ENCODE data around the genes PWP1, PRDM4 and SELPLG.

DNA sequence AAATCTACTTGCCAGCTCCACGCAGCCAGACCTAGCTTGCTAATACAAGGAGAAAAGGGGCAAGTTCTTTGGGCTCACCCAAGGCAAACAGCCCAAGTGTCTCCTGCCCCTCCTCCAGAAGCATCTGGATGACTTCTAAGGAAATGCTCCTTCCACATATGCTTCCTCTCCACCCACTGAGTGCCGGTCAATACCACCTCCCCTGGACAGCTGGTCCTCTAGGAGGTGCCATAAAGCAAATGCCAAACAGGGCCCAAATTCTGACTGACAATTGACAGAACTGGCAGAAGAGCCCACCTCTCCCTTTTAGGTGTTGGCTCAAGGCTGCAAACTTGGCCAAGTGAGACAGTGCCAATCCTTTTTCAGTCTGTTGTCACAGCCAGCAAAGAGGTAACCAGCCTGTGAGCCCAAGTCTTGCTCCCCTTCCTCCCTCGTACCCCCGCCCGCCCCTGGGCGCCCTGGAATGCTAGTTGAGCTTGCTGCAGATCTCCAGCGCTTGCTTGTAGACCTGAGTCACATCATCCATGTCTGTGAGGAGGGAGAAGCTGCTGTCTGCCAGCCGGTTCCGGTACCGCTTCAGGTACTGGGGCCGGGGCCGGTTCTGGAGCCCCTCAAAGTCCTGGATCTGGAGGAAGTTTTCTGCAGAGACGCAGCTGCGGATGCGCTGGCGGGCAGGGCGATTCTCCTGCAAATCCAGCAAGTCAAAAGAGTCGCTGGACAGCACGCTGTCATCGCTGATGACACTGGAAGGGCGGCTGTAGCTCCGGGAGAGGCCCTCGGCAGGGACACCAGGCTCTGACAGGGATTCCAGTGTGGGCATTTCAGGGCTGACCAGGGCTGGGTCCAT lies 72.2 kb downstream of the NUAK1 start:
- PRO-cap = no peak
CAGE:
- cytosol, long polyA minus RNA = start-site peak on the minus strand centred at position 139 of the sequence, 64 bp wide, 10 reads
- cytosol, long polyA plus RNA = no peak
- long polyA plus RNA = no peak
- nucleus, long polyA minus RNA = no peak
- nucleus, long polyA plus RNA = no peak

DNA sequence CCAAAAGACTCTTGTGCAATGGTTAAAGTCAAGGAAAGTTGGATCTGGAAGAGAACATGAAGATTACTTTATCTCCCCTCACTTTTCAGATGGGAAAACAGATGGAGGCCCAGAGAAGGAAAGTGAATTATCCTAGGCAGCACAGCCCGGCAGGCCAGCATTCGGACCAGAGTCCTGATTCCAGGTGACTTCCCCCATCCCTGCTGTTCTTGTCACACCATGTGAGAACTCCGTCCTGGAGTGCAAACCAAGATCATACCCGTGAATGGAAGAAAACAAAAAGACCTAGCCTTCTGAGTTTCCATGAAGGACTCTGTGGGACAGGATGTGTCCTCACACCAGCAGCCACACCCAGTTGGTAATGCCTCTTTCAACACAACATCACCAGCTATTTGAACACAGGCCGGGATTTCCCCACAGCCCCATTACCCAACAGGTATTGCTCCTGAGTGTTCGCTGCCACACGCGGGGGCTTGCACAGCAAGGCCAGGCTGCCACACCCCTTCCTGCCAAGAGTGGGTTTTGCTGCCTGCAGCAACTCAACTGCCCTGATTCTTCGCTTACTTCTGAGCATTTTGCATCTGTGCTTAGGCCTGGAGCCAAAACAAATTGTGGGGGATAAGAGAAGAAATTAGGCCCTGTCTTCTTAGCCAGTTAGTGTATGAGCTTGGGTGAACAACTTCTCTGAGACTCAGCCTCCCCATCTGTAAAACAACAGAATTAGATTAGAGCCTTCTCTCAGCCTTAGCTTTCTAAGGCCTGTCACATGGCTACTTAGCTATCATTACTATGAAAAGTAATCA lies 20.3 kb downstream of the CKAP4 start:
- PRO-cap = no peak
CAGE:
- cytosol, long polyA minus RNA = no peak
- cytosol, long polyA plus RNA = no peak
- long polyA plus RNA = no peak
- nucleus, long polyA minus RNA = no peak
- nucleus, long polyA plus RNA = no peak

DNA sequence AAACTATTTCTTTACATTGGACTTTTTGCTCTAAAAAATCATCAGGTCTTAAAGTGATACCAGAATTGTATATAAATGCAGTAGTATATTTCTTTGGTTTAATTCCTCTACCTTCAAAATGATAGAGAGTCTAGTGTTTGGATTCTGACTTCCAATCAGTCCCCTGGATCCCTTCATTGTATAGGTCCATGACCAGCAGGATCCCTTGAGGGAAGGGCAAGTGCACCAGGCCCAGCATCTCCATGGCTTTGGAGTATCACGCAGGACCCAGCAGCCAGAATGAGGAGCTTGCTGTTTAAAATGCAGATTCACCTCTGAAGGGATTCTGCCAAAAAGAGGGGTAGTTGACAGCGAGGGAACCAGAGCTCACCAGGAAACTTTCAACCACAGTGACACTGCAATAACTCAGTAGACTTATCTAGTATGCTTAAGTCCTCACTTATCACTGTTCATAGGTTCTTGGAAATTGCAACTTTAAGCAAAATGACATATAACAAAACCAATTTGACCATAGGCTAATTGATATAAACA lies 21.2 kb upstream of the CKAP4 start:
- PRO-cap = no peak
CAGE:
- cytosol, long polyA minus RNA = no peak
- cytosol, long polyA plus RNA = no peak
- long polyA plus RNA = no peak
- nucleus, long polyA minus RNA = no peak
- nucleus, long polyA plus RNA = no peak

DNA sequence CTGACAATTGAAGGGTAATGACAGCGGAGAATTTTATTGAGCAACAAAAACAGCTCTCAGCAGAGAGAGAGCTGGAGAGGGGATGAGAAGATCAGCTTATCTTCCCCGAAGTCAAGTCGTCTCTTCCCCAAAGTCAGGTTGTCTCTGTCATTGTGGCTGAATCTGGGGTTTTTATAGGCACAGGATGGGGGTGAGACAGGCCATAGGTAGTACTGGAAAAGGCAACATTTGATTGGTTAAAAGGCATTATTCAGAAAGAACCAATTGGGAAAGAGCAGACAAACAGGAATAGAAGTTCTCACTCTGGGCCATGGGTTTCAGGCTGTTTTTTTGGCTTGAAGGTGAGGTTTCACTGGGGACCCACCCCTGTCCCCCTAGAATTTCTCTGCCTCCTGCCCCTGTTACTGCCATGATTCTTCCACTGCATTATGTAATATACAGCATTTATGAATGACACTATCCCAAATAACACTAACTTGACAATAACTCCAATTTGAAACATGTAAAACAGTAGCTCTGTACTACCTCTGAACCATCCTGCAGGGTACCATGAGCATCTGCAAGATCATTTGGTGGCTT lies 23.0 kb upstream of the TCP11L2 start:
- PRO-cap = no peak
CAGE:
- cytosol, long polyA minus RNA = no peak
- cytosol, long polyA plus RNA = no peak
- long polyA plus RNA = no peak
- nucleus, long polyA minus RNA = no peak
- nucleus, long polyA plus RNA = no peak

DNA sequence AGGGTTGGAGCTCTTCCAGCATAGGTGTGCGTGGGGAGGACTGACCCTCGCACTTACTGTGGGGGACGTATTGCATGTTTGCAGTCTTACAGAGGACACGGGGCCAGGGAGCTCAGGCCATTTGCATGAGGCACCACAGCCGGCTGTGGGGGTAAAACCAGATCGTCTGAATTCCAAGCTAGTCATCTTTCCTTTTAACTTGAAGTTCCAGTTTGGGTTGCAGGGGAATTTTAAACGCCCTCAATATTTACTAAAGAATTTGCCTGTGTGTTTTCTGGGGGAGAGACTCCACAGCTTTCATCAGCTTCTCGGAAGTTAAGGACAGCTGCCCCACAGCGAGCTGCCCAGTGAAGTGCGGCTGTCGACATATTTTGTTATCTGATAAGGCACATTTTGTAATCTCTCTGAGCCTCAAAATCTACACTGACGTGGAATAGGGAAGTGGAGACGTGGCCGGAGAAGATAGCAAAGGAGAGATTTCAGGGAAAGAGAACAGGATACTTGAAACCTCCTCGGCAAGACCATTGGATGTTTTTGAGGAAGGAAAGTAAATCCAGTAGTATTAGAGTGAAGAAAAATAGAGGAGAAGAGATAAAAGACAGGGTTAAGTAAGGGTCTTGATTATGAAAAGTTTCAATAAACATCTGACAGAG lies 777 bp downstream of the POLR3B start:
- PRO-cap = bidirectional peak, plus-strand start at position 468 of the sequence, minus-strand start at position 347 of the sequence
CAGE:
- cytosol, long polyA minus RNA = no peak
- cytosol, long polyA plus RNA = no peak
- long polyA plus RNA = no peak
- nucleus, long polyA minus RNA = no peak
- nucleus, long polyA plus RNA = no peak

DNA sequence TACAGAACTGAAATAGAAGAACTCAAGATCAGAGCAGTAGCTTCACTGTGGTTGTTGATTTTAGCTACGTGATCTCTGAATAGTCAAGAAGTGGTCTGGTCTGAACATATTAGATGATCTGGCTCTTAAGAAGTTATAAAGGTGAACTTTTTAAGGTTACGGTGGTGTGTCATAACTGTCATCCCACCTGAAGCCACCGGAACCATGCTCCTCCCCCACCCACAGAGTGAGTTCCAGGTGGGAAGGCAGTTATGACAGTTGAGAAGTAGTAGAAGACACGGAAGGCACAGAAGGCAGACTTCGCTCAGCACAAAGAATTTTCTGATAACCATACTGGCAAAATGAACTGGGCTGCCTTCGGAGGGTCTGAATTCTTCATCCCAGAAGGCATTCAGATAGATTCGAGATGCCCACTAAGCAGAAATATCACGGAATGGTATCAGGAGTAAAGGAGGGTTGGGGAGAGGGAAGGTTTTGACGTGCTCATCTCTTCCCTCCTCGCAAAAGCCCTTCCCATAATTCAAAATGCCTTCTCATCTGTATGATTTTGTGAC lies 89.9 kb upstream of the RIC8B start:
- PRO-cap = no peak
CAGE:
- cytosol, long polyA minus RNA = no peak
- cytosol, long polyA plus RNA = no peak
- long polyA plus RNA = no peak
- nucleus, long polyA minus RNA = no peak
- nucleus, long polyA plus RNA = no peak

GRCh38 chr12:106773162-106773840 lies 1.2 kb upstream of the RIC8B start:
- PRO-cap = no peak
CAGE:
- cytosol, long polyA minus RNA = no peak
- cytosol, long polyA plus RNA = no peak
- long polyA plus RNA = no peak
- nucleus, long polyA minus RNA = no peak
- nucleus, long polyA plus RNA = no peak

- PRO-cap = unidirectional peak, minus-strand start at chr12:107318731
CAGE:
- cytosol, long polyA minus RNA = no peak
- cytosol, long polyA plus RNA = no peak
- long polyA plus RNA = no peak
- nucleus, long polyA minus RNA = no peak
- nucleus, long polyA plus RNA = no peak
These were observed 437 bp downstream of the ABTB3 start for GRCh38 chr12:107318636-107319106.

- PRO-cap = no peak
CAGE:
- cytosol, long polyA minus RNA = no peak
- cytosol, long polyA plus RNA = no peak
- long polyA plus RNA = no peak
- nucleus, long polyA minus RNA = no peak
- nucleus, long polyA plus RNA = no peak
These were observed 30.7 kb downstream of the ABTB3 start for GRCh38 chr12:107348938-107349337.

GRCh38 chr12:107685379-107686457 lies at the start of gene PWP1:
PWP1 (plus strand) TSS chr12:107685799.
- PRO-cap = bidirectional peak, plus-strand start at chr12:107685810, minus-strand start at chr12:107685719; bidirectional peak, plus-strand start at chr12:107686063, minus-strand start at chr12:107686036
CAGE:
- cytosol, long polyA minus RNA = start-site peak on the plus strand at chr12:107685798-107685850, 85 reads
- cytosol, long polyA plus RNA = start-site peak on the plus strand at chr12:107685769-107685820, 363 and 543 reads in 2 replicates
- long polyA plus RNA = start-site peak on the plus strand at chr12:107685797-107685895, 551 and 462 reads in 2 replicates
- nucleus, long polyA minus RNA = start-site peak on the plus strand at chr12:107685795-107685893, 724 reads
- nucleus, long polyA plus RNA = start-site peak on the plus strand at chr12:107685793-107685830, 240 and 344 reads in 2 replicates

DNA sequence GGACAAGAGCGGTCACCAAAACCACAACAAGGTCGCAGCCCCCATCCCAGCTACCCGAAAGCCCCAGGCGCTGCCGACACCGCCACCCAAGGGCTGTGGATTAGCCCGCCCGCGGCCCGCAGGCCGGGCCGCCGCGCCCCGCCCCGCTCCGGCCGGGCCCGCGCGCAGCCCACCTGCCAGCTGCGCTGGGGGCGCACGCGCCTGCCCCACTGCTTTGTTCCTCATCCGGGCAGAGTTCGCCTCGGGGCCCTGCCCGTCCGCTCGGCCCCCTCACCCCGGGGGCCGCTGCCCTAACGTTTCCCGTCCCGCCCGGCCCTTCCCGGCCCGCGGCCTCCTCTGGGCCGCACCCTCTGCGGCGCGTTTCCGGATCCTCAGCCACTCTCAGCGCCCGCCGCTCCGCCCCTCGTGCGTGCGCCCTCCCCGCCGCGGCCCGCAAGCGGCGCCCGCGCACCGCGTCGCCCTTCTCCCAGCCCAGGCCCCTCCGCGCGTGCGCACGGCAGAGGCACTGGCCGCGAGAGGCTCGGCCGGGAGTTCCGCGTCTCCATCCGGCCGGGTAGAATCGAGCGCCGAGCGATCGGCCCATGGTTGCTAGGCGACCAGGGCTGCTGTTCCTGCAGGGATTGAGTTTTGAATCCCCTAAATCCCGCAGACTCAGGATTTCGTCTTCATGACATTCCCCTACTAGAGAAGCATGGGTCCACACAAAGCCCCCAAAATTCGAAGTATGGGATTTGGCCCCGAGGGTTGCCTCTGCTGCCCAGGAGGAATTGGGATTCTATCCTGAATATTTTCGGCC lies at the start of gene PRDM4:
TSS of gene PRDM4 (minus strand) at position 354 of the 796 bp plus-strand sequence.
- PRO-cap = bidirectional peak, plus-strand start at position 232 of the sequence, minus-strand start at position 354 of the sequence
CAGE:
- cytosol, long polyA minus RNA = start-site peak on the minus strand centred at position 387 of the sequence, 178 bp wide, 26 reads
- cytosol, long polyA plus RNA = no peak
- long polyA plus RNA = no peak
- nucleus, long polyA minus RNA = no peak
- nucleus, long polyA plus RNA = start-site peak on the minus strand centred at position 313 of the sequence, 53 bp wide, 18 and 20 reads in 2 replicates

DNA sequence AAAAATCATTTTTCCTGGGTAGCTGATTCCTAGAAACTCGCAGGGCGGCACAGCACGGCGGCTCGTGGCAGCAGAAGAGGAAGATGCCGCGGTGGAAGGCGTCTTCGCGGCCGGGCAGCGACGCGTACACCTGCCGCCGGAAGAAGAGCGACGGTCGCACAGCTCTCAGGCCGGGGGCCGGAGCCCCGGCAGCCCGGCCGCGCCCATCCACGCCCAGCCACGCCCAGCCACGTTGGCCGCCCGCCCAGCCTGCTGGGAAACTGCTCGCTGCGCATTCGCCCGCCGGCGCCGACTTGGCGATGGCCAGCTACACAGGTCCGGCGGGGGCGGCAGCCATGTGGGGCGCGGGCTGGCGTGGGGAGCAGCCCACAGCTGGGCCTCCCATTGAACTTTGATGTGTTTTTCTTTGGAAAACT lies 129.1 kb downstream of the ASCL4 start:
- PRO-cap = no peak
CAGE:
- cytosol, long polyA minus RNA = no peak
- cytosol, long polyA plus RNA = no peak
- long polyA plus RNA = no peak
- nucleus, long polyA minus RNA = no peak
- nucleus, long polyA plus RNA = no peak

GRCh38 chr12:108302210-108302872 lies 36.8 kb downstream of the CMKLR1 start:
- PRO-cap = no peak
CAGE:
- cytosol, long polyA minus RNA = no peak
- cytosol, long polyA plus RNA = no peak
- long polyA plus RNA = no peak
- nucleus, long polyA minus RNA = no peak
- nucleus, long polyA plus RNA = no peak

GRCh38 chr12:108337952-108338440 lies 1.1 kb downstream of the CMKLR1 start:
- PRO-cap = no peak
CAGE:
- cytosol, long polyA minus RNA = no peak
- cytosol, long polyA plus RNA = no peak
- long polyA plus RNA = no peak
- nucleus, long polyA minus RNA = no peak
- nucleus, long polyA plus RNA = no peak

DNA sequence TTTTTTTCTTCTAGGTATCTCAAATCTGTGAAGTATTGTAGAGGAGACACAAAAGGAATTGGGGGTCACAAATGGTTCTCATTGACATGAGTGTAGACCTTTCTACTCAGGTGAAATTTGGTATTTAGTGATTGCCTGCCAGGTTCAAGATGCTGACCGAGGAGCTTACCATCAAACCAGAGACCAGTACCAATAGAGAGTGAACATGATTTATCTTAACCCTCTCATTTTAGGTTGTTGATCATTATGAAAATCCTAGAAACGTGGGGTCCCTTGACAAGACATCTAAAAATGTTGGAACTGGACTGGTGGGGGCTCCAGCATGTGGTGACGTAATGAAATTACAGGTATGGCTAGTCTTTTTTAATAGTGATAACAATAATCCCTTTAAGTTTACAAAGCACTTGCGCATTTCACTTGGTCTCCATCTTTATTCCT lies 1.7 kb downstream of the ISCU start:
- PRO-cap = no peak
CAGE:
- cytosol, long polyA minus RNA = start-site peak on the plus strand centred at position 96 of the sequence, 499 bp wide, 11 reads
- cytosol, long polyA plus RNA = no peak
- long polyA plus RNA = no peak
- nucleus, long polyA minus RNA = no peak
- nucleus, long polyA plus RNA = no peak

GRCh38 chr12:108633461-108634293 lies at the start of gene SELPLG:
SELPLG (minus strand) TSS chr12:108633894.
- PRO-cap = no peak
CAGE:
- cytosol, long polyA minus RNA = no peak
- cytosol, long polyA plus RNA = no peak
- long polyA plus RNA = no peak
- nucleus, long polyA minus RNA = no peak
- nucleus, long polyA plus RNA = no peak

GRCh38 chr12:108689218-108690488 lies 41.7 kb downstream of the CORO1C start:
- PRO-cap = bidirectional peak, plus-strand start at chr12:108690136, minus-strand start at chr12:108689947
CAGE:
- cytosol, long polyA minus RNA = no peak
- cytosol, long polyA plus RNA = no peak
- long polyA plus RNA = no peak
- nucleus, long polyA minus RNA = start-site peak on the plus strand at chr12:108690091-108690139, 28 reads
- nucleus, long polyA plus RNA = no peak

DNA sequence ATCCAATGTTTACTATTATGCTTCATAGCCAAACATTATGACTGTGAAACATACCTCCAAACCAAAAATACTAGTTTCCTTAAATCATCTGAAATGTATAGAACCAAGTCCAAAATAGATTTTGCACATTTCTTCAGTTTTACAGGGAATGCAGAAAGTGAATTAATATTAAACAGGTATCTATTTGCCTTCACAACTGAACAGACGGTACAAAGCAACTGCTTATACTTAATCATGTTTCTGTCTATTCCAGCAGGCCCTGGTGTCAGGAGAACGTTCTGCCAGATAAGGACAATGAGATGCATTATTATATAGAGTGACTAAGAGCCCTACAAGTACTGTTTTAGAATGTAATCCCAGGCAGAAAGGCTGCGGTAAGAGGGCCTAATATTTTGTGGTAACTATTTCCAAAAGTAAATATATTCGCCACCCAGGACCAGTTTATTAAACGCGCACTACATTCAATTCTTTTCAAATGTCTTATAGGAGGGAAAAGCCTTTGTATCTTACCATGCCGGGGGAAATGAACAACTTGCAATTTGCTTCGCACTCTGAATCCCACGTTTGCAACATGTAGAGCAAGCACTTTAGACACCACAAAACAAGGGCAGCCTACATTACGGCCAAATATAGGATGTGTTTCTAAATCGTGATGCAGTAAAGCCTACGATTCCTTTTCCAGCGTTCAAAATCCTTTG lies 1.5 kb downstream of the CORO1C start:
- PRO-cap = bidirectional peak, plus-strand start at position 307 of the sequence, minus-strand start at position 280 of the sequence
CAGE:
- cytosol, long polyA minus RNA = no peak
- cytosol, long polyA plus RNA = no peak
- long polyA plus RNA = no peak
- nucleus, long polyA minus RNA = no peak
- nucleus, long polyA plus RNA = no peak

DNA sequence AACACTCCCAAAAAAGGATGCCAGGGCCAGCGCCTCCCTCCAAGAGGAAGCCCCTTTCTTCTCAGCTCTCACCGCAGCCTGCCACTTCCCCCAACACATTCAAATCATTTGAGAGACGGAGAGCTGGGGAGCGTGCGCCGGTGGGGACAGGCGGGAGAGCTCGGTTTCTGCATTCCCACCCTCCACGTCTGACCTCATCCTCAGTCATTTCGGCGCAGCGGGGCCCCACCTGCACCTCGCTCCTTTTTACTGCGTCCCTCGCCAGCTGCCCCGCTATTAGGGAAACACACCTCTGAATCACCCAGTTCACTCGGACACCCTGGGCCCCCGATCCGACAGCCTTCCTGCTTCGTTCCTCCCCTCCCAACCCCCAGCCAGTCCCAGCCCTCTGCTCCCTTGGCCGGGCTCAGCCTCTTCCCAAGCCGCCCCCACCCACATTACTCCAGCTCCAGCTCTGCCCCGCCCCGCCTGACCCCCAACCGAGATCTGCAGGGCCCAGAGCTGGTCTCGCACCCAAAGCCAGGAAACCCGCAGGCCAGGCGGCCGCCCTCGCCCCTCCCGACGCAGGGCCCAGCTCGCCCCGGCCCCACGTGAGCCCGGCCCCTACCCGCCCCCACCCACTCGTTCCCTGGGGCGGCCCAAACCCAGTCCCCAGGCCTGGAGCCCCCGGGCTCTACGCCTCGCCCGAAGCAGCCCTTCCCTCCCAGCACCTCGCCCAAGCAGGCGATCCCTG lies 819 bp downstream of the CORO1C start:
- PRO-cap = bidirectional peak, plus-strand start at position 108 of the sequence, minus-strand start at position 110 of the sequence
CAGE:
- cytosol, long polyA minus RNA = no peak
- cytosol, long polyA plus RNA = no peak
- long polyA plus RNA = no peak
- nucleus, long polyA minus RNA = start-site peak on the minus strand centred at position 37 of the sequence, 19 bp wide, 18 reads; start-site peak on the plus strand centred at position 86 of the sequence, 66 bp wide, 8 reads; start-site peak on the minus strand centred at position 109 of the sequence, 13 bp wide, 29 reads; start-site peak on the plus strand centred at position 292 of the sequence, 171 bp wide, 6 reads; start-site peak on the minus strand centred at position 341 of the sequence, 178 bp wide, 49 reads
- nucleus, long polyA plus RNA = no peak

- PRO-cap = no peak
CAGE:
- cytosol, long polyA minus RNA = no peak
- cytosol, long polyA plus RNA = no peak
- long polyA plus RNA = no peak
- nucleus, long polyA minus RNA = no peak
- nucleus, long polyA plus RNA = no peak
These were observed 16.8 kb downstream of the USP30 start for GRCh38 chr12:109069210-109069442.

Measured in endothelial cell of umbilical vein (primary cell).